ENCODE measurements around a stretch of chr5.

DNA sequence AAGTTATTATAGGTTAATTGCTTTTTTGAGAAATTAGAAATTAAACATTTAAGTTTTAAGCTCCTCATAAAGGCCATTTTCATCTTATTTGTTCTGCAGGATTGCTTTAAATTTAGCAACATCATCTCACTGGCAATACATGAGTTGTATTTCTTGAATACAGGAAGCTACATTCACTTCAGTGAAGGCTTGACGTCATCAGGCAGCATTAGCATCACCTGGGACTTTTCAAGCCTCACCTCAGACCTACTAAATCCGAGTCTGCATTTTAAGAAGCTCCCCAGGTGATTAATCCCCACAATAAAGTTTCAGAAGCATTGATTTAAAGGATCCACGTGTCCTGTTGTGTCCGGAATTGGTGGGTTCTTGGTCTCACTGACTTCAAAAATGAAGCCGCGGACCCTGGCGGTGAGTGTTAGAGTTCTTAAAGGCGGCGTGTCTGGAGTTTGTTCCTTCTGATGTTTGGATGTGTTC, 121.1 kb upstream of the ANKH start:
- RRBS: no CpG with 5 or more reads among the region's 9 CpGs

DNA sequence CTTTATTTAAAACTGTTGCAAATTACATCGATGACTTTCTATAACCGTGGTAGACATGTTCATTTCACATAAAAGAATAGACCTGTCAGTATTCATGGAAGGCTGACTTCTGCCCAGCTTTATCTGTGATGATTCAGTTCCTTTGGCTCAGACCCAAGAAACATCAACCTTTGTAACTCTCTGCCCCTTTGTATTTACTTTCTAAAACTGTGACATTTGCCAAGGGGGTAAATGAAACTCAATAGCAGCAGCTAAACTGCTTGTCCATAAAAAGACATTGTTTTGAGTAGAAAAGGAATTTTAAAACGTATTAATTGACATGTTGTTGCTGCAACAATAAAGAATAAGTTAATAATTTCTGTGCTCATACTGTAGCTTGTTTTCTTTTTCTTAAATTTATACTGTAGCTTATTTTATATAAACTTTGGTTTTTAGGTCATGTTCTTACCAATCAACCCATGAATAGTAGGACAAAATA, 137.9 kb upstream of the ANKH start:
- RRBS: no CpG with 5 or more reads among the region's 3 CpGs

- RRBS: no CpG with 5 or more reads among the region's 5 CpGs
Measured at GRCh38 chr5:15265821-15266174, 234.2 kb upstream of the FBXL7 start.

DNA sequence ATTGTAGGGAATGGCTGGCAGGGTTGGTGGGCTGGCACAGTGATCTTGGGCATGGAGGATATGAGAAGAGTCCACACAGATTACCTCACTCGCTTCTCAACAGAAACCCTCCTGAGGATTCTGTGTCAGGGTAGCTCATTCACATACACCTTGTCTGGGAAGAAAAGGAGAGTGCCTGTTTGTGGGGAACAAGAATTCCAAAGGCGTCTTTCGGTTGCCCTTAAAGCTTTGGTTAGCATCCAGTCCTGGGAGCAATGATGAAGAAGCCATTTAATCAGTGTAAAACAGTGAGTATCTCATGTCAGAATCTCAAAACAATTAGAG, 26.2 kb downstream of the FBXL7 start:
- RRBS: no CpG with 5 or more reads among the region's 3 CpGs

DNA sequence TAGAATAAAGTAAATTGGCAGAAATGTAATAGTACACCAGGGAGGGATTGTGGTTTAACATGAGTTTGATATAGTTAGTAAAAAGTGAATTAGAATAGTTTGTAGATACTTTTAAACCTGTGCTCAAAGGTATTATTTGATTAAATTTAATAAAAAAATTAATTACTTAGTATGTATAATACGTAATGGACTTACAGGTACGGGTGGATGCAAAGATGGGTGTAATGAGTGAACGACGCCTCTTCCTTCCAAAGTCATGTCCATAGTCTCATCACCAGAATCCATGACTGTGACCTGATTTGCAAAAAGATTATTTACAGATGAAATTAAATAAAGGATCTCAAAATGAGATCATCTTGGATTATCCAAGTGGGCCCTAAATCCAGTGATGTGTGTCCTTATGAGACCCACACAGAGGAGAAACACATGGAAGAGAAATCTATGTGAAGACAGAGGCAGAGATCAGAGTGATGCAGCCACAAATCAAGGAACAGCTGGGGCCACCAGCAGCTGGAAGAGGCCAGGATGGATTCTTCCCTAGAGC, 286.7 kb downstream of the FBXL7 start:
- RRBS: no CpG with 5 or more reads among the region's 4 CpGs

DNA sequence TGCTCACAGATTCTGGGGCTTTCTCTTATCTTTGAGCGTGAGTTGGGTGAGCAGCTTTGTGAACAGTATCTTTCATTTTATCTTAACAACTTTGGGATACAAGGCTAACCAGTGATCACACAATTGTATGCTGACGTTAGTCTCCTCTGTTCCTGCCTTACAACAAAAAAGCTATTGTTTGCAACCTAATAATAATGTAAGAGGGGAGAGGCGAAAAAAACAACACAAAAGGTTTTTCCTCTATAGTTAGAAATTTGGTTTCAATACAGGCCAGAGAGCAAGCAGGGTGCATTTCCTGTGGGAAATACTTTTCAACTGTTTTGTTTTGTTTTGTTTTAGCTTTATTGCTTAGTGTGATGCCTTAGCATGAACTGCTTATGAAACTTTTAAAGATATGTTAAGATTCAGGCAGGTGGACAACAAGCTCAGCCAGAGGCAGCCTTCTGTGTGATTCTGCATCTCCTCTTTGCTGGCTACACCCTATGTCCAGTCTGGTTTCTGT, 294.7 kb downstream of the FBXL7 start:
- RRBS: no CpG with 5 or more reads among the region's 3 CpGs

DNA sequence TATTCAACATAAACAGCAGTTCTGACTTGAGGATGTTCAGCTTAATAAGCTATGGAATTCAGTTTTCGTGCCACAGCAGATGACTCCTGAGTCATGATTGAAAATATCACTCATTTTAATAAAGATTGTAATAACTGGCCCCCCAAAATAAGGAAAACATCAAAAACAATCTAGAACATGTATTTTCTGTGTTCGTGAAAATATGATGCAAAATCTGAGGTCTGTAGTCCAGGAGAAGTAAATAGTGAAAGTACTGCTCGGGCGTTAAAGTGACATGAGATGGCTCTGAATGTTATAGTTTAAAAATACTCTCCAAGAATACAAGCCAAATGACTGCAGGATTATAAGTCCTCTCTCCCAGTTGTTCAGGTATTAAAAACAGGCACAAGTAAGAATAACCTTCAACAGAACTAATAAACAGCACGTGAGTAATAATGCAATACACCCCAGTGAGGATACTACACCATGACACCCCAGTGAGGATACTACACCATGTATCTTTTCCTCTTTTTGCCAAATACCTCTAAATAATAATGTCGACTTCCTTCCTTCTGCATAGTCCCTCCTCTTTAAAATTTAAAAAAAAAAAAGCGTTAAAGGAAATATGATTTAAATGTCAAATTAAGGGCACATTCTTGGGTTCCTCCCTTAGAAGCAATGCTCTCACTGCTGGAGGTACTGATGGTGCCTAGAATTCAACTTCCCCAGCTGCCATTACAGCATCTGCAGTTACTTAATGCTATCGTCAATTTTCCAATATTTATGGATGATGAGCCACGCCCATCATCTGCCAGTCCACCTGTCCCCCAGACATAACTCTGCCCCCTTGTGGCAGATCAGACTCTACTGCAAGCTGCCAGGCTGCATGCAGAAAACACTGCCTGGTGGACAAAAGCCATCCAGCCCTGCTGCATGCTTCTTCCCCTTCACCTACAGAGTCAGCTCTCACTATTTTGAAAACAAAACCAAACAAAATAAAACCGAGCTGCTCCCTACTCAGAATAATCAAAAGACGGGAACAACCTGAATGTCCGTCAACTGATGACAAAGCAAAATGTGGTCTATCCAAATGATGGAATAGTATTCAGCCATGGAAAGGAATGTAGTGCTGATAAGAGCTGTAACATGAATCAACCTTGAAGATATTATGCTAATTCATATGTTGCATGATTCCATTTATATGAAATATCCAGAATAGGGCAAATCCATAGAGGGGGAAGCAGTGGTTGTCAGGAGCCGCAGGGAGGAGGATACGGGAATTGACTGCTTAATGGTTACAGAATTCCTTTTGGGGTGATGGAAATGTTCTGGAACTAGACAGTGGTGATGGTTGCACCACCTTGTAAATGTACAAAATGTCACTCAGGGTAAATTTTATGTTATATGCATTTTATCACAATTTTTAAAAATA, 66.6 kb downstream of the RETREG1 start:
- RRBS: no CpG with 5 or more reads among the region's 14 CpGs

DNA sequence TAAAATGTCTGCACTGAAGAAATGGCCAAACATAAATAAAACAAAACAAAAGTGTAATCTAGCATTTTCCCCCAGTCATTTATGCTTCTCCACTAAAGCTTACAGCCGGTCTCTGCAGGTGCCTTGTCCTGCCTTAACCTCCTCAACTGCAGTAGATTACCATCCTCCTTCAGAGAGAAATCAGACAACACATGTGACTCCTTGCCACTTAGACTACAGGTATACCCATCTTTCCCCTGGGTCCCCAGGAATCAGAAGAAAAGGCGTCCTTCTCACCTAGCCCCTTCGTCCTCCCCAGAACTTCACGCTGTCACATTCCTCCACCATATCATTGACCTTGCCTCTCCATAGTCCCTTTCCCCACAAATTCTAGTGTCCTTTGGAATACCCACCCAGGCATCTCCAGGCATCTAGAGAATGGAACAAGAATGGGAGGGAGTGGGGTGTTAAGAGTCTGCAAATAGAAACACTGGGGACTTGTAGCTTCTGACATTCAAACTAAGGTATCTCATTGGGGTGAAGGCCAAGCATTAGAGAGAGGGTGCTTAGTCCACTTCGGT, 11.6 kb downstream of the RETREG1 start:
- RRBS: no CpG with 5 or more reads among the region's 5 CpGs

DNA sequence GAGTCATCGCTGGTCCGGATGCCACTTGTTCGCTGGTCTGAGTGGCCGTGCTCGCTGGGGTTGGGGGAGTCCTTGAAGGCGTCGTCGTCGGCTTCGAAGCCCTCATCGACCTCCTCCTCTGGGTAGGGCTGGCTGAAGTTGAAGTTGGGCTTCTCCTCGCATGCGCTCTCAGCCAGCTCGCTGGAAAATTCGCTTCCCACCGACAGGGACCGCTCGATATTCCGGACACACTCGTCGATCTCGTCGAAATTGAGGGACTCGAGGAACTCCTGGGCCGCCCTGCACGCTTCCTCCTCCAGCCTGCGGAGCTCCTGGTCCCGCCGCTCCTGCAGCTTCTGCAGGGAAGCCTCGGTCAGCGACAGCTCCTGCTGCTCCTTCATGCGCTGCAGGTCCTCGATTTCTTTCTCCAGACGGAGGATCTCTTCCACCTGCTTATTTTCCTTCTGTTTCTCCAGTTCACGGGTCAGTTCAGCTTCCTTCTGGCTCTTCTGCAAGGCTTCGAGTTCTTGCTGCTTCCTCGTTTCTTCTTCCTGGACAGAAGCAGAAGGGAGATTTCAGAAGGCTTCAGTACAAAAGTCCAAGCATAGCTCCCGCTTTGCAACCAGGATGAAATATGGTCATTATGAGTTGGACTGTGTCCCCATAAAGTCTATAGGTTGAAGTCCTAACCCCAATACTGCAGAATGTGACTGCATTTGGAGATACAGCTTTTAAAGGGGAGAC, 84.7 kb upstream of the RETREG1 start:
- RRBS: 96% methylated on average over 2 of the region's 38 CpGs

- RRBS: no CpG with 5 or more reads among the region's 11 CpGs
Measured at GRCh38 chr5:16937015-16937559, 999 bp upstream of the MYO10 start.

DNA sequence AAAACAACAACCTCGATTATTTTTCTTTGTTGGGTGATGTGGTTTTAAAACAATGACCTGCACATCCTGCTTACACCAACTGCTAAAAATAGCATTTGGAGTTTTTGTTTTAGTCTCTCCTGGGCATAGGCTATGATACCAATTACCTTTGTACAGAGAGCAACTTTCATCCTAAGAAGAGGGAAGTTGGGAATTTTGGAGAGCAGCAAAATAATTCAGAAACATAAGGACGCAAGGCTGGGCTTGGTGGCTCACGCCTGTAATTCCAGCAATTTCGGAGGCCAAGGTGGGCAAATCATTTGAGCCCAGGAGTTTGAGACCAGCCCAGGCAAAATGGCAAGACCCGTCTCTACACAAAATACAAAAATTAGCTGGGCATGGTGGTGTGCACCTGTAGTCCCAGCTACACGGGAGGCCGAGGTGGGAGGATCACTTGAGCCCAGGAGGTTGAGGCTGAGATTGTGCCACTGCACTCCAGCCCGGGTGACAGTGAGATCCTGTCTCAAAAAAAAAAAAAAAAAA, 101.9 kb upstream of the MYO10 start:
- RRBS: no CpG with 5 or more reads among the region's 8 CpGs

DNA sequence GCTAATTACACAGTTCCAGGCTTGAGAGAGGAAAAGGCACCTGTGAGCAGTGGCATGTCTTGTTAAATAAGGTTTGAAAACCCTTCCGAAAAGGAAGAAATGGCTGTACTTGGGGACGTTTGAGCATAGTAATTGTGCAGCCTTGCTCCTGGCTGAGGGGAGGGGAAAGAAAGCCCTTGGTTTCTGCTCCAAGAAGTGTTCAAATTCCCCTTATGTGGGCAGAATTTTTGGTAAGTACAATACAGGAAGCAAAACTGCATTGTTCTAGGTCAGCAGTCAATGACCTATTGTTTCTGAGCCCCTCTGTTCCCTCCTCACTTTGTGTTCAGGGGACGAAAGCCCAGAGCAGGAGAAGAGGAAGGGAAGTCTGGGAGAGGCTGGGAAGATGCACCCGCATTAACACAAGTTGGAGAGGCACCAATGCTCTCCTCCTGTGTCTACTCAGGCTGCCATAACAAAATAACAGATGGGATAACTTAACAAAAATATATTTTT, 11.9 kb downstream of the BASP1 start:
- RRBS: no CpG with 5 or more reads among the region's 4 CpGs

DNA sequence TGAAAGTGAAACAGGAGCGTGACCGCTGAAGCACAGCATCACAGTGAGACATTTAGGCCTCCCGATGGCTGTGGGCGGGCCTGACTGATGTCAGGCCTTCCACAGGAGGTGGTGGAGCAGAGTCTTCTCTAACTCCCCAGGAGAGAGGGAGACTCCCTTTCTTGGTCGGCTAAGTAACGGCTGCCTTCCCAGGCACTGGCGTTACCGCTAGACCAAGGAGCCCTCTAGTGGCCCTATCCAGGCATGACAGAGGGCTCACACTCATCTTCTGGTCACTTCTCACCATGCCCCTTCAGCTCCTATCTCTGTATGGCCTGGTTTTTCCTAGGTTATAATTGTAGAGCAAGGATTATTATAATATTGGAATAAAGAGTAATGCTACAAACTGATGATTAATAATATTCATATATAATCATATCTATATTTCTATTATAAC, 1042.9 kb upstream of the H3Y1 start:
- RRBS: no CpG with 5 or more reads among the region's 8 CpGs

DNA sequence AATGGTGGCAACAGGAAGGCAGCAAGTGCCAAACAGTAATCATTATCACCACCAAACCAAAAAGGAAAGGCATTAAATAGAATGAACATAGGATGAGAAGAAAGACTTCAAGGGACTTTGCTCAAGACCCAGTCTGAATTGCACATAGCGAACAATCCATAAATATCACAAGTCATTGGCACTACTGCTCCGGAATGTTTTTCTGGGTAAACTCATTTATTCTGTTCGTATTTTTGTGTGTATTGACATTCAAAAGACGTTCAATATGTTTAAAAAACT, 481.0 kb upstream of the CDH18 start:
- RRBS: no CpG with 5 or more reads among the region's 4 CpGs

DNA sequence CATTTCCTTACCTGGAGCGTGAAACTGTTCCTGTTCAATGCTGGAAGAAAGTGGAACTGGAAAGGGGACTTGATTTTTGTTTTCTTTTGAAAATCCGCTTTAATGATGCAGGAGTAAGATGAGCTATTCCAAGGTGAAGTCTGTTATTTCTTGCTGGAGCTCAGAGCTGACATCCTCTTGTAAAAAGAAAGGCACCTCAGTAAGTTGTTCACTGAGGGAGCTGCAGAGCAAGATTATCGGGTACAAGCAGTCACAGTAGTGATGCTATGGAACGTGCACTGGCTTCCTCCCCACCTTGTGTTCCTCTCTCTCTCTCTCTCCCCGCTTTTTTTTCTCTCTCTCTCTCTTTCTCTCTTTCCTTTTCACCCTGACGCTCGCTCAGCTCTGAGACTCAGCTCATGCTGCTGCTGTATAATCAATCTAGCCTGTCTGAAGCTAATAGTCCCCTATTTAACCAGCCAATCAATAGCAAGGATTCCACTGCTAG, 587.5 kb upstream of the CDH18 start:
- RRBS: no CpG with 5 or more reads among the region's 7 CpGs

DNA sequence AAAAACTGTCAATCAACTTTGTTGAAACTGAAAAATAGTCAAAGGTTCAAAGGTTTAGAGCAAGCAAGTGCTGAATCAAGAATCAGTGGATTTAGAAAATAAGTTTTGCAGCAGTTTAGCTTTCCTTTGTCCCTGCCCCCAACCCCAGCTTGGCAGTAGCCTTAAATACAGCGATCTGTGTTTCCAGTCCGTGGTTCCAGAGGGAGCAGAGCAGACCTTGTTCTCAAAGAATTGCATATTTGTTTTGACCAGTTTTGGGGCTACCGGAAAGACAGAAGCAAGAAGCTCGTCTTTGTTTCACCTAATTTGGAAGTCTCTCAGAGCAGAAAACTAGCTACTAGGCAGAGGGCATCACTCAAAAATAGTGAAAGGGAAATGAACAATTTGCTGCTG, 57.2 kb upstream of the PRDM9 start:
- RRBS: no CpG with 5 or more reads among the region's 4 CpGs

GRCh38 chr5:23727261-23727647, 219.8 kb downstream of the PRDM9 start:
- RRBS: no CpG with 5 or more reads among the region's 3 CpGs

DNA sequence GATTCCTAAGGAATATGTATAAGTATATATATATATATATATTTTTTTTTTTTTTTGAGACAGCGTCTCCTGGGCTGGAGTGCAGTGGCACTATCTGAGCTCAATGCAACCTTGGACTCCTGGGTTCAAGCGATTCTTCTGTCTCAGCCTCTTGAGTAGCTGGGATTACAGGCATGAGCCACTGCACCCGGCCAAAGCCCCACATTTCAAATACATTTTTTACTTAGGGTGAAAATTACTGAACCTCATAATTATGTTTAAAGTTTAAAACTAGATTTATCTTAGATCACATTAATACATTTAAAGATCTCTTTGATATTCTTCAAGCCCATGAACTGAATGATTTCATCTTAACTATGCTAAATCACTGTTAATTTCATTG, 377.3 kb downstream of the PRDM9 start:
- RRBS: no CpG with 5 or more reads among the region's 3 CpGs

DNA sequence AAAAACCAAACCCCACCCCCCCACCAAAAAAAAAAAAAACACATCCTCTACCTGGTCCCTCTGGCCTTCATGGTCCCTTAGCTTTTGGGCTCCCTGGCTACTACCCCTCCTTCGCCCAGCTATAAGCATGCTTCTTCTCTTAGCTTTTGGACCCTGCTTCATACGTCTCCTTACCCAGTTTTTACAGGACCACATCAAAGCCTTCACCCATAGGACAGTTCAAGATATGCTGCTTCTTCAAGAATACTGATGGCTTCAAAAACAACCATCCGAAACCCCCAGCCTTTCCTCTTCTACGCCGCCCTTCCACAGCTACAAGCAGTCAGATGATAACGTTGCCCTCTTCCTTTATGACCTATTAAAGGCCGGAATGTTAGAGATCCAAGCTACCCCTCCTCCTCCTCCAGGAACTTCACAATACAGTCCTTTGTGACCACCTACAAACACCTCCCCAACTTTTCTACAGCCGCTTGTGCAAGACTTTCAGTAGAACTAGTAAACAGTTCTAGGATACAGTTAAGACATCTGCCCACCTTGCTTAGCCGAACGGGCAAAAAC, 1797.7 kb upstream of the CDH6 start:
- RRBS: no CpG with 5 or more reads among the region's 10 CpGs

GRCh38 chr5:31335931-31336376, 142.5 kb downstream of the CDH6 start:
- RRBS: no CpG with 5 or more reads among the region's 4 CpGs

All from AG08470 (cell line).